H9 (cell line): ENCODE measurements around the gene ANGEL1.

DNA sequence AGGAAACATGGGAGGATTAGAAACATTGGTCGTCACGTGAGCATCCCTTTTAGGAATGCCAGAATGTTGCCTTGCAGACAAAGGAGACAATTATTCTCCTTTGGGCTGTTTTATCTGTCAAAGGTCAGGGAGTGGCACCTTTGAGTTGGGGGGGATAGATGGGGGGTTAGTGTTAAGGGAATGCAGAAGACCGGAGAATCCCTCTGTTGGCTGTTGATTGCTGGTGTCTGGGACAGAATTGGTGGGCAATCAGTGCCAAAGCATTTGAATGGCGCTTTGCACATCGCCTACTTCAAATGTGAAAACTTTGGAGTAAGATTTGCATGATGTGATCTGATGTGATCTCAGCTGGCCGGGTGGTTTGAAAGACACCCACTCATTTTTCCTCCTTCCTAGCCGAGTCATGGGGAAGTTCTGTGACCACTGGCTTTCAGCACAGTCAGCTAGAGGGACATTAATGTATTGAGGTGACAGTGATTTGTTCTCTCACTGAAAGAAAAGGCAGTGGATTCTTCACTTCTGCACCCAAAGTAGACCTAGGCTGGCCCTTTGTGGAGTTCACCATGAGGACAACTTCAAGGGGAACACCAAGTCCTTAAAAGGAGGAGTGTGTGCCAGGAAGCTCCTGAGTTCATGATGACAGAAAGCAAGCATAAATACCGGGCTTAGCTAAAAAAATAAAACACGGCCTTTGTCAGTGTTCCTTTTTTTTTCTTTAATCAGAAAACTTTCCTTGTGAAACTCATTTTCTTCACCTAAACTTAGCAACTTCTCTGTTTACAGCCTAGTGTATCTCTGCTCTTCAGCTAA is 31.5 kb downstream of the FLVCR2 start:
- PRO-cap = no peak

GRCh38 chr14:75831889-75832540 is 149.8 kb downstream of the TGFB3 start:
- PRO-cap = no peak

DNA sequence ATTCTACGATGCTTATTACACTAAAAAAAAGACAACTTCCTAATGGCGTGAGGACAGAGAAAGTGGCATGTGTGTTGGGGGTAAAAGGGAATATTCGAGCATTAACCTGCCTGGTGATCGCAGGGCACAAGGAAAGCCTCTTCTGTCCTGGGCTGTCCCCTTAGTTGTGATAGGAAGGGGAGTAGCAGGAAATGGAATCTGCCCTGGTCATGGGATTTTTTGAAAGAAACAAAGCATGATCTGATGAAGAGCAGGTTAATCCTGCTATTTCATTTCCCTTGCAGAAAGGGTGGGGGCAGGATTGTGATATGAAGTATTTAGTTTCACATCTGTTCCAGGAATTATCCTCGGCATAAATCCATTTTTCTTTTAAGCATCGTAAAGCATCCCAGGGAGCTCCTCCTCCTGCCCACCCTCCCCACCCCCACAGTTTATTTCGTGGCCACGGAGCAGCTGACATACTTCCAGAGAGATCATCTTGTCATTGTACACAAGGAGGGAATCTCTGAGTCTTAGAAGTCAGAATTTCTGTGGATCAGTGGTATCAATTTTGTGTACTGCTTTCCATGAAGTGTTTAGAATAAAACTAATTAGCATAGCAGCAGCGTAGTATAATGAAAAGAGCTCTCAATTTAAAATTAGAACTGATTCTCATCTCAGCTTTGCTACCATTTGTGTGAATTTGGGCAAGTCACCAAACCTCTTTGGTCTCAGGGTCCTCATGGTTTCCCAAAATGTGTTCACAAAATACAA is 53.0 kb downstream of the TGFB3 start:
- PRO-cap = no peak

DNA sequence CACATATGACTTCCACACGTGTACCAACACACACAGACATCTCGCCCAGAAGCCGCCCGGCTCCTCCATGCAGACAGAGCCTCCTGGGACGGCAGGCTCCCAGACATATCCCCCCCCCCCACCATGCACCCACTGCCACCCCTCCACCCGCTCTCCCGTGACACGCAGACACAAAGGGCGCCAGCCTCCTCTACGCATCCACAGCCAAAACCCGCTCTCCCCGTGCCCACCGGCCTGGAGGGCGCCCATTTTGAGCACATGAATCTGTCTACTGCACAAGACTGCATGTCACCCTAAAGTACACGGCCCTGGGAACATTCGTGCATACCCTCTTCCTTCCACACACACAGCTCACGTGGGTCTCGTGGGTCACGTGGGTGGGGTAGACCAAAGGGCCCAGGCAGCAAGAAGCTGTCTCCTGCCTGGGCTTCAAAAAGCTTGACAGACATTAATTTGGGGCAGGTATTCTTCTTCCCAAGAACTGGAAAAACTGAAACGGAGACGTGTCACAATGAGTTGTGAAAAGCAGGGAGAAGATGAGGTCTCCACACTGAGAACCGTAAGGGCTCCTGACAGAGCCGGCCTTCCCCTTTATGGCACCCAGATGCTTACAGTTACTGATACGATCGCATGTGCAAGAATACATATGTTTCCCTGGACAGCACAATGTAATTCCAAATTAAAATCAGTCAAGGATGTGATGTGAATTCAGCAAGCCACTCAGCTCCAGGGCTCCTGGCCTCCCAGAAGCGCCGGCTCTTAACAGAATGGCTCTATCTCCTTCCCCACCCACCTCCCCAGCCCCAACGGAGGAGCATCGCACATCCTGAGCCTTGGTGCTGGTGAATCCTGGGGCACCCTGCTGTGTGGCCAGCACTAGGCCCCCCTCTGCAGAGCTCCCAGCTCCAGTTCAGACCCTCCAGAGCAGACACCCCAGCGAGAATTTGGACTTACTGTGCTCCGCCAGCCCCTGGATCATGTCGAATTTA is 1.9 kb downstream of the TGFB3 start:
- PRO-cap = no peak

DNA sequence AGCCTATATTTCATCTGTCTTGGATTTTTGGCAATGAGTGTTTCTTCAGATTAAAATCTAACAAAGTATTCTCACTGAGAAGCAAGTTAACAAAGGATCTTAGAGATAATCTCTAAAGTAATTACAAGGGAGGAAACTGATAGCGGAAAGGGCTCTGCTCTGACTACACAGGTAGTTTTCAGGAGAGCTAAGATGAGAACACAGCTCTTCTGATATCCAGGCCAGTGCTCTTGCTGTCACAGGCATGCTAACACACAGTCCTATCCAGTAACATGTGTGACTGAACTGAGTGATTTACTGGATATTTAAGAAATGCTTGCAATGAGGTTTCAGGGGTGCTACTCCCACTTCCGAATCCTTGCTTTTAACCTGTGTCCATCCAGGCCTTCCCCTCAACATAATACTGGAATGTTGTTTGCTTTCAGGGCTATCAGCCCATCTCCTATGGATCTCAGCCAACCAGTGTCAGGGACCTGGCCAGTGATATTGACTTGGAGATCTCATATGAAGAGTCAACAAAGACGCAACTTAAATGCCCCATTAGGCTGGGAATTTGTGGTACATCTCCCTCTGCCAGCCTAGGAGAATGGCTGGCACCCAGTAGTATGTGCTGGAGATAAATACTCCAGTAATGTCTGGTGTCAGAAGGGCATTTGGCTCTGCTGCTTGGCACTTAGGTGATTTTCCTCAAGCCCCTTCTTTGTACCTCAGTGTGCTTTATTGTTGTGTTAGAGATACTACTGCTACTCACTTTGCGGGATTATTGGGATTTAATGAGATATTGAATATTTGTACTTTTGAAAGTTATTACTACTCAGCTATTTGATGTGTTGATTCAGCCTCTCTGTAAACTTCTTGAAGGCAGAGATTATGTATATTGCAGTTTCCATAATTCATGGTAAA is 901 bp upstream of the IFT43 start:
- PRO-cap = no peak

GRCh38 chr14:76101863-76102121 is 49.9 kb upstream of the GPATCH2L start:
- PRO-cap = no peak

- PRO-cap = no peak
Measured at GRCh38 chr14:76584132-76585013, 176.9 kb upstream of the VASH1 start.

DNA sequence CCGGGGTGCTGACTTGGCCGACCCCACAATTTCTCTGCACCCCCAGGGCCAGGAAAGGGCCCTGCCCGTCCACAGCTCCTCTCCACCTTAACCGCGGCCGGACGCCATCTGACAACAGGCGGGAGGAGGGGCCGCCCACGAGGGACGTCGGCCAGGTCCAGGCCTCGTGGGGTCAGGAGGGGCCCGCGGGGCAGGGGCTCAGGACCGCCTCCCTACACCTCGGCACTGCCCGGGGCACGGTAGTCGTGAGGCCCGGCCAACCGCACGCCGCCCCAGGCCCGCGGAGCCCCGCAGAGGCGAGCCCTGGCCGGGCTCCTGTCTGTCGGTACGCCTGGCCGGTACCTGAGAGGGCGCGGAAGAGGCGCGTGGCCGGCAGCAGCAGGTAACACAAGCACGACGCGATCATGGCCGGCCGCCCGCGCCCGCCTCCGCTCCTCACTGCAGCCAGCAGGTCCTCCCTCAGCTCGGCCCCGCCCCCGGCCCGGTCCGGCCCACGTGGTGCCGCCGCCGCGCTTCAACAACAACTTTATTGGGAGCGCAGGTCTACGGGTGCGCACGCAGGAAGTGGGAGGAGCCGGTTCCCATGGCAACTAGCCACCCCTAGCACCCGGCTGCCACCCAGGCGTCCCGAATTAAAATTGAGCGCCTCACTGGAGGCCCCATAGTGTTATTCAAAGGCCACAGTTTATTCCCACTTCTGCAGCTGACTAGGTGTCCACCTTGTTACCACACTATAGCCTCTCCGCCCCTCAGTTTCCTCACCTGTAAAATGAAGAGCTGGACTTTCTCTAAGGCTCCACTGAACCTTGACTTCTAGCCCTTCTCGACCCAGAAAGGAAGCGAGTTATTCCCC is at the start of gene ANGEL1:
ANGEL1 (minus strand) TSS at position 461 of the 853 bp plus-strand sequence.
- PRO-cap = bidirectional peak, plus-strand start at position 175 of the sequence, minus-strand start at position 98 of the sequence; bidirectional peak, plus-strand start at position 215 of the sequence, minus-strand start at position 440 of the sequence

- PRO-cap = no peak
Measured at GRCh38 chr14:76867401-76867978, 41.3 kb downstream of the LRRC74A start.

GRCh38 chr14:76917456-76918780 is 91.7 kb downstream of the LRRC74A start:
- PRO-cap = unidirectional peak, plus-strand start at chr14:76918429

DNA sequence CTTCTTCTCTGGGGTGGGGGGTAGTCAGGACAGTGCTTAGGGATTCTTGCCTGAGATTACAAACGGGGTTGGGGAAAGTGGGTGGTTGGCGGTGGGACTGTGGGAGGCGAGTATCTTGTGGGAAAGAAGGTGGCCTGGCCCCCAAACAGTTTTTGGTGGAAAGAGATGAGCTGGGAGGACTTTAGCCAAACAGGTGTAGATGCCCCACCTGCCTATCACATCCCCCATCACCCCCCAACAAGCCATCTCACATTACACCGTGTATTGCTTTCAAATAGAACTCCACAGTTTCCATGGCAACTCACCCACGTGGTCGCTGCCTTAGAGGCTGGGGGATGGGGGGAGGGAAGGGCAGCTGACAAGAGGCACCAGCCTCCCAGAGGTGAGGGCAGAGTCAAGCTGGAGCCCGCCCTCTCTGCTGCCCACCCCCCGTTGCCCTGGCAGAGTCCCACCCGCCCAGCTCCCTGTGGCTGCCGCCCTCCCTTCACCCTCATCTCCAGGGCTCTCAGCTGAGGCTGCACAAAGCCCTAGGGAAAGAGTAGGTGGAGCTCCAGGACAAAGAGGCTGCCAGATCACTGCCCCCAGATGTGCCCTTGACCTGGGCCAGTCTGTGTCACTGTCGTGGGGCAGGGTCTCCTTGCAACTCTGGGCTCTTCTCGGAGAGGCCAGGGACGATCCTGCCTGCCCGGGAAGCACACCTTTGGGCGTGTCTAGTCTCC is 98.4 kb downstream of the LRRC74A start:
- PRO-cap = bidirectional peak, plus-strand start at position 361 of the sequence, minus-strand start at position 229 of the sequence; bidirectional peak, plus-strand start at position 606 of the sequence, minus-strand start at position 517 of the sequence

DNA sequence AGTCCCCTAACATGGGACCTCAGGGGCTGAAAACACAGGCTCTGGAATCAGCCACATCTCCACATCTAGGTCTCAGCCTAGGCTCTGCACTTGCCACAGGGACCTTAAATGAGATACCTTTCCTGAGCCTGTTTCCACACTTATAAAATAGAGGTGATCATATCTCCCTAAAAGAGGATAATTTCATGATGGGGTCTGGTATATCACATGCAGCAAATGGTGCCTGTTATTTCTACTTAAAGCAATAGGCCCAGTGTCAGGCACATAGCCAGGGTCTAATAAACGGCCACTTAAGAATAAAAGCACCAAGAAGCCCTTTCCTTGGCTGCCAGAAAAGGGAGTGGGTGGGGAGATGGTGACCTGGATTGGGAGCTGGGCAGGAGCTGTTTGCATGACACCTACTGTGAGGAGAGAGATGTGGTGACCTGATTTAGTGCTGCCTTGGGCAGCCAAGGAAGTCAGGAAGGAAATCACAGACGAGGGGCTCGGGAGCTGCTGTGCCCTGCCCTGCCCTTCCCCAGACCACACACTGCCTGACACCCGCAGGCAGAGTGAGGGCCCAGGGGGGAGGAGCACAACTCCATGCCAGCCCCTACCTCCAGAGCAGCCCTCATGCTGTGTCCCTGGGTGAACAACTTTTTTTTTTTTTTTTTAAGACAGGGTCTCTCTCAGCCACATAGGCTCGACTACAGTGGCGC is 71.1 kb downstream of the IRF2BPL start:
- PRO-cap = bidirectional peak, plus-strand start at position 433 of the sequence, minus-strand start at position 472 of the sequence; unidirectional peak, minus-strand start at position 553 of the sequence

GRCh38 chr14:76960008-76960283 is 68.6 kb downstream of the IRF2BPL start:
- PRO-cap = no peak

DNA sequence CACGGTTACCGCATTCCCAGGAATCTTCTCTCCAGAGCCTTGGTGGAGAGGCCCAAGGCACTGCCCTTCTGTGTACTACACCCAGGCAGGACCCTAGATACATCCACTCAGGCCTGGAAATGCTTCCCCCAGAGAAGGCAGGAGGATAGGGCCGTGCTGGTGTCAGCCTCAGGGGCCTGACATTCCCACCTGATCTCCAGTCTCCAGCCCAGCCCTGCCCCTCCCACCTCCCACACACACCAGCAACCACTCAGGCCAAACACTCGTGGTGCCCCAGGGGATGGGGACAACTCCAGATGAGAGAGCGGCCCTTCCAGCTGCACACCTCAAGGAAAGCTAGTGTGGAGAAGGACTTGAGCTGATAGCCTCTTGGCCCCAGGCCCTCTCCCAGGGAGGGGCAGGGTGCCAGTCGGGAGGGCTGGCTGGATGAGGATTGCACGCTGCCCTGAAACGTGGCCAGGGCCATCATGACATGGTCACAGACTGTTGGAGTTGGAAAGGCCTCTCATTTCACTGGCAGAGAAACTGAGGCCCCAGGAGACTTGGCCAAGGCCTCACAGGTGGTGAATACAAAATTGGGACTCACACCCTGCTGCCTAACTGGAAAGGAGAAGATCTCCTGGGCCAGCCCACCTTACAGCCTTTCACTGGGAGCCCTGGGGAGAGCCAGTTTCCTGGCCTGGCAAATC is 52.2 kb downstream of the IRF2BPL start:
- PRO-cap = no peak

DNA sequence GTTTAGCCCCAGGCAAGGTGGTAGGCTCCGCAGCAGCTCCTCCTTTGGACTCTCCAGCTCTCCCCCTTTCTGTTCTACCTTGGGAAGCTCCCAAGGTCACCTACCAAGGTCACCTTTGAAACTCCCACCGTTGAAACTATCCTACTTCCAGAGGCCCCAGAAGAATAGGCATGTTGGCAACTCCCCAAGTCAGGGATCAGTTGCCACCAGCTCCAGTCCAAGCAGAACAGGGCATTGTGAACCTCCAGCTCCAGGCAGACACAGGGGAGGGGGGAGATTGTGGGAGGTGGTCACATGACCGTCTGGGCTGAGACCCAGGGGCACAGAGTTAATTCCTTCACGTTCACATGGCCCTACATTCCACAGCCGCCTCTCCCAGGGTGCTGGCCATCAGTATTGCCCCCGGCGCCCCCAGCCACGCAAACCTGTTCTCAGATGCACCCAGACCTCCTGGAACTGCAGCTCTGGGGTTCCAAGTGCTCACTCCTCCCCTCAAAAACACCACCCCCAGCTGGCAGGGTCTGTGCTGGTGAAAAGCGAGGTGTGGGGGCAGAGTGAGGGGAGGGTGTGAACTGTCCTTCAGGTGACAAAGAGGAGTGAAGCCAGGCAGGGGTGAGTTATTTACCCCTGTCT is 14.3 kb downstream of the IRF2BPL start:
- PRO-cap = no peak

DNA sequence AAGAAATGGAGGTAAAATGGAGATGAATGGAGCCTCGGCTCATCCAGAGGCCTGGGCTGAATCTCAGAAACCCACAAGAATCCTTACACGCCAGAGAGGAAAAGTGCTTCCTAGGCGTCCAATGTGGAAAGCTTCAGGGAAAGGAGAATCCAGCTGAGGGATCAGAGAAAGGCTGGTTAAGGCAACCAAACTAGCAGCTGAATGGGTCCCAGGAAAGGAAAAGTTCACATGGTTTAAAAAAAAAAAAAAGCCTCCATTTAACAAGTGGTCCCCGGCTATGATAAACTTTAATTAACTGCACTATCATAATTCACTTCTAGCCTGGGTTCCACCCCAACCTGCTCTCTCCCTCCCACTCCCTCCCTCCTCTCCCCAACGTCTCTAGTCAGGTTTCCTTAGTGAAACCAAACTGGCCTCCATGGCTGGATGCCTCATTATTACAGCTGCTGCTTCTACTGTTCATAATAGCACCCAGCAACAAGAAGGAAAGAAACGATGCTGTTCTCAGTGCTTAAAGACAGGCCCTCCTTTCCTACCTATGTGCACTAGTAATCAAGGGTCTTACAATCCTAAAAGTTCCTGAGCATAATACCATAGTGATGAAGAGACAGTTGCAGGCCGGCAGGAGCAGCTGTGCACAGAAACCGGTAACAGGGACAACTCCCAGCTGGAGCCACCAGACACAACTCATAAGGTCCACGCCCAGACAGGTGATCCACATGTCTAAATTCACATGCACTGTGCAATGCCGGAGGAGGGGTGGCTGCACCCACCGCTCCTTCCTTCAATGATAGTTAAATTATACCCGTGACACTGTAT is 6.3 kb downstream of the IRF2BPL start:
- PRO-cap = no peak

- PRO-cap = no peak
Measured at GRCh38 chr14:77040289-77040981, 11.9 kb upstream of the IRF2BPL start.

GRCh38 chr14:77040982-77041103 is 12.3 kb upstream of the IRF2BPL start:
- PRO-cap = no peak

GRCh38 chr14:77051128-77051688 is 22.7 kb upstream of the IRF2BPL start:
- PRO-cap = no peak

- PRO-cap = no peak
Measured at GRCh38 chr14:77099245-77100250, 1.5 kb downstream of the CIPC start.